Frontal cortex (tissue), 2 donors: ENCODE measurements around a stretch of chr4.

- RAMPAGE, long total RNA = no peak
Measured at GRCh38 chr4:185699984-185700530, 111.9 kb downstream of the SORBS2 start.

GRCh38 chr4:185773131-185773918, 38.7 kb downstream of the SORBS2 start:
- RAMPAGE, long total RNA = no peak

DNA sequence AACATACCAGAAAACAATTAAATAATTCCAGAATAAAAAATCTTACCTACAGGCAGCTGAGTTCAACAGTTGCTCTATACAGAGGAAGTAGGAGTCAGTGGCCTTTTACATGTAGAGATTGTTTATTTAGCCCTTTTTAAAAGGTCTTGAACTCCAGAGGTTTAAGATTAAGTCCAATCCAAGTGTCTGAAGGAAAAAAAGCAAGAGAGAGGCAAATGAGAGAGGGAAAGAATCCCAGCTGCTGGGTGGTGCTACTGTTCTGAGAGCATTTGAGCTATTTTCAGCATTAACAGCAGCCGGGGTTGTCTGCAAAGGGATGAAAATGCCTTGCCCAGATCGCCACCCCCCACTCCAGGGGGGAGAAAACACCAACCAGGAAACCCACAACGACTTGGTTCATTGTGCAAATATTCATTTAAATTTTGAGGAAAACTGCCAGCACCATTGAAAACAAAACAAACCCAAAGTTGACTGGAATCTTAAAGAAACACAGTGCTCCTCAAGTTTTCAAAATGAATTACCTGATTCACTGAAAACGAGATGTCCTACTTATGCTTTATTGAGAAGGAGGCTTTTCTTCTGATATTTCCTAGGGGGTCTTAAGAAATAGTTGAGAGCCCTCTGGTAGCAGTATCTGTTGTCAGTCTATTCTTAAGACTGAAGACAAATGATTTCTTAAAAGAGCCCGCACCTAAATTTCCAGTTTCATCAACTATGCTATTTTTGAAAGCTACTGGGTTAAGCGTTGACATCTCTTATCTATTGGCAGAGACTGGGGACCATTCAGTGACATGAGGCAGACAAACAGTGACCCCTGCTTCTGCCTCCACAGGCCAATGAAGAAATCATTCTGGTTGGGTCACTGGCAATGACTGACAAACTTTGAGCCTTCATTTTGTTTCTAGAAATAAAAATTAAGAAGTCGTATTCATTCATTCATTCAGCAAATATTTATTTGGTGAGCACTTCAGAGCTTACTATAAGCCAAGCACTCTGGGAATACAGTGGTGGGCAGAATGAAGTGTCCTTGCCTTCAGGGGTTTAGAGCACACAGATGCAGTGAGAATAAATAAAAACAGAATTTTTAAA, 36.5 kb downstream of the SORBS2 start:
- RAMPAGE, long total RNA = no peak

DNA sequence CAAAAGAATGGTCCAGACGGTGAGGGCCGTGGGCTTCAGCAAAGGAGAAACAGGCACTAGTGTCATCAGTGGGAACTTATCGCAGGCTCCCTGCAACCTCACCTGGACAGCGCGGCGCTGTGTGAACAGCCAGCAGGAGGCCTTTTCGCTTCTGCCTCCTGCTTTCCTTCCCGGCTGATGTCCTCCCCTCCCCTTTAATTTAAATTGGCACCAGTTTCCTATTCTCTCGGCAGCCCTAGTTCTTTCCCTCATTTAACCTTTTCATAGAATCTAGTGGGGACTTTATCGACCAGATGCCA, 8.1 kb upstream of the SORBS2 start:
- RAMPAGE, long total RNA = no peak

DNA sequence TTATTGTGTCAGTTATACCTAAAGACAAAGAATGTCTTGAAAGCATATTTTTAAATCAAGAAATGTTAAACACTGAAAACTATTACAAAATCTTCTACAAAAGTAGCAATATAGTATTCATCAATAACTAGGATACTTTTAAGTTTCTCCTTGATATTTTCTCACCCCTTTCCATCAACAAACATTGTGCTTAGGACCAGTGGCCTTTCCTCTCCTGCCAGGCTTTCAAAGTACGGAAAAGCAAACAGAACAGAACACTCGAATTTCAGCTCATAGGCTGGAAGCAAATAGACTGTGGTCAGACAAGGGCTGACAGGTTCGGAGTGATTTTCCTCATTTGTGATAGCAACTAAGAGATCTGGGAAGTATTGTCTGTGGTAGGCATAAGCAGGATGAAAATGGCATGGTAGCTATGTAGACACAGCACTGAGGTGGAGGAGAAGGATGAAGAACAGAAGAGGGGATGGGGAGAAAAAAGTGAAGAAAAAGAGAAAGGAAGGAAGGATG, 68.6 kb upstream of the SORBS2 start:
- RAMPAGE, long total RNA = no peak

DNA sequence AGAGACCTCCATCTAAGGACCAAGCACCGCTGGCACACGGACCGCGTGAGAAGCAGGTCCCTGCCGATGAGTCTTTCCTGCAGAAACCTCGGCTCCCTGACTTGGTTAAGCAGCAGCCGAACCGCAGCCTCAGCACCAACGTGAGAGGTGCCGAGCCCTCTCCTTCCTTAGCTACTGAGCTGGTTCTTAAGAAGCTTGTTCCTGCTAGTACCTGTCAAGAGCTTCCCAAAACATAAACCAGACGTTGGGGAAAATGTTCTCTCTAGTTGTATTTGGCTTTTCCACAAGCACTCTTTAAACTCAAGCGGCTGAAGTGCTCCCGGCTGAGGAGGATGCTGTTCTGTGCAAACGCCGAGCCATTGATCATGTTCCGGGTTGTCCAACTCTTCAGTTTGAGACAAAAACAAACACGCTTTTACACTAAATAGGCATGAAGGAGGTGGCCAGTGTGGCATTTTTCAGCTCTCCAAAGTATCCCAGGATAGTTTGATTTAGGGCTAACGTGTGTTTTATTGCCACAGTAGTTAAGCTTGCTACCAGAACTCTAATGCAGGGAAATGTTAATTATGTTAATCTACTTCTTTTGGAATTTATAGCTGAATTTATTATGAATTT, 29.2 kb upstream of the TLR3 start:
- RAMPAGE, long total RNA = no peak

- RAMPAGE, long total RNA = no peak
Measured at GRCh38 chr4:186104071-186105231, 35.5 kb downstream of the TLR3 start.

- RAMPAGE, long total RNA = no peak
Measured at GRCh38 chr4:186215748-186216561, 11.4 kb upstream of the KLKB1 start.

GRCh38 chr4:186616821-186617369, 61.5 kb upstream of the MTNR1A start:
- RAMPAGE, long total RNA = no peak

- RAMPAGE, long total RNA = no peak
Measured at GRCh38 chr4:186666039-186666827, 57.4 kb downstream of the FAT1 start.

DNA sequence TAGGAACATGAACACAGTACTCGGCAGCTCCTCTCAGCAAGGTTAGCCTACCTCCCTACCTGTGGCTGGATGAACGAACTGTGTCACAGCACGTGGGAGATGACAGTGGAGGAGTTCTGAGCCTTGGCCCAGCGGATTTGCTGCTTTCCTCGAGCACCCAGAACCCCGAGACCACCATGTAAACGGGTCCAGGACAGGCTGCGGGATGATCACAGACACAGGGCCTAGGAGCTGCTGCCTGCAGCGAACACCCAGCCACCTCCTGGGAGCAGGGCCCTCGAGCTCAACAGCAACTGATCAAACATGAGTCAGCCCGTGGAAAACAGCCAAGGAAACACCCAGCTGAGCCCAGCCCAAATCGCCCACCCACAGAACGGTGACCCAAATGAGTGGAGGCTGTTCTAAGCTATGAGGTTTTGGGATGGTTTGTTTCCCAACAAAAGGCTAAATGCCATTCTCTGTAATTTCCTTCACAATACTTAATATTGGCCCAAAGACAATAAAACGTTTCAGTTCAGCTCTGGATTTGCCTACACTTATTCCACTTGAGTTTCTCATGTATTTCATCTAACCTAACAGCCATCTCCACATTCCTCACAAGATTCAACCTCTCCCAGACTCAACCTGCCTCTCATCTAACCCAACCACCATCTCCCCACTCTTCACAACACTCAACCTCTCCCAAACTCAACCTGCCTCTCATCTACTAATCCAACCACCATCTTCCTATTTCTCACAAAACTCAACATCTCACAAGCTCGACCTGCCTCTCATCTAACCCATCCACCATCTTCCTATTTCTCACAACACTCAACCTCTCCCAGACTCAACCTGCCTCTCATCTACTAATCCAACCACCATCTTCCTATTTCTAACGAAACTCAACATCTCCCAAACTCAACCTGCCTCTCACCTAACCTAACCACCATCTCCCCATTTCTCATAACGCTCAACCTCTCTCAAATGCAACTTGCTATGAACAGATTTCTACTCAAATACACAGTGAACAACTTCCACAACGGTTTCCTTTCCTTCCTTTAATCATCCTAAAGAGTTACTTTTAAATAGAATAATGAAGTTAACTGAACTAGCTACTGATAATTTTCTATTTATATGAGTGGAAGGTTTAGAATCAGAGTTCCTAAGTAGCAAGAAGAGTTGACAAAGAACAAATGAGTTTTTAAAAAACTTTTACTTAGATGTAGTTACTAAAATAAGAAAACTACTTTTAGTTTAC, 29.9 kb downstream of the FAT1 start:
- RAMPAGE, long total RNA = no peak

DNA sequence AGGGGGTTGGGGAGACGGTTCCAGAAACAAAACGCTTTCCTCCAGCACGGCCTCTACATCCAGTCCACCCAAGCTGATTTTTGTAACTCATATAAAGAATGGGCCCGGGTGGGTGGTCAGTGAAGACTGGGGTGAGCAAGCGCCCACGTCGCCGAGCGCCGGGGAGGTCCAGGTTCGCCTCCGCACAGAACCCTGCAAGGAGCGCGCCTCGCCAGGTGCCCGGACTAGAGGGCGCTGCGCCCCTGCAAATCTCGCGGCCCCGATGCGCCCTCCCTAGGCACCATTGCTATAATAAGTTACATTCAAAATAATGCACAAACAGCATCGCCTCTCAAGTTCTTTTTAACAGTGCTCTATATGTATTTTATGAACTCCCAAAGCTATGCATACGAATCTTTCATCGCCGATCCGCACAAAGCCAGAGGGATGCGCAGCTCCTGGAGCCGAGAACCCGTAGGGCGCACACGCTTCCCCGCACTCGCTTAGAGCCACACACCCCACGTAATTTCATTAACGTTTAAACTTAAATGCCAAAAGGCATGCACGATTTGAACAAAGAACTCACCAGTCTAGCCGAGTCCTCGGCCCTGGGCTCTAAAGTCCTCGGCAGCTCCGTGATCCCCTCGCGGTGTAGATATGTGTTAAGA, 2.3 kb upstream of the FAT1 start:
- RAMPAGE, long total RNA = no peak

GRCh38 chr4:186735941-186736289, 12.3 kb upstream of the FAT1 start:
- RAMPAGE, long total RNA = no peak

- RAMPAGE, long total RNA = no peak
Measured at GRCh38 chr4:186755803-186756359, 32.2 kb upstream of the FAT1 start.

- RAMPAGE, long total RNA = no peak
Measured at GRCh38 chr4:186839429-186840062, 115.9 kb upstream of the FAT1 start.

- RAMPAGE, long total RNA = no peak
Measured at GRCh38 chr4:186919233-186919992, 195.8 kb upstream of the FAT1 start.

DNA sequence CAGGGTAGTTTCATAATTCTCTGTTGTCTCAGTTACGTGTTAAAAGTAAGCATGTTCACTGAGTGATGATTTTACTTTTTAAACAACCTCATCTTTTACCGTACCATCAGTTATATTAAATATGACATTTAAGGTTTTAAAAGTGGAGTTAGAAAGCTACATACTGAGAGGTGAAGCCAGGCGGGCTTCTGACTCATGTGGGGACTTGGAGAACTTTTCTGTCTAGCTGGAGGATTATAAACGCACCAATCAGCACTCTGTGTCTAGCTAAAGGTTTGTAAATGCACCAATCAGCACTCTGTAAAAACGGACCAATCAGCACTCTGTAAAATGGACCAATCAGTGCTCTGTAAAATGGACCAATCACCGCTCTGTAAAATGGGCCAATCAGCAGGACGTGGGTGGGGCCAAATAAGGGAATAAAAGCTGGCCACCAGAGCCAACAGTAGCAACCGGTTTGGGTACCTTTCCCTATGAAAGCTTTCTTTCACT, 320.8 kb downstream of the TRIML1 start:
- RAMPAGE, long total RNA = no peak

GRCh38 chr4:188960198-188960668, 821.0 kb downstream of the TRIML1 start:
- RAMPAGE, long total RNA = no peak

- RAMPAGE, long total RNA = no peak
Measured at GRCh38 chr4:189002488-189002931, 863.3 kb downstream of the TRIML1 start.

DNA sequence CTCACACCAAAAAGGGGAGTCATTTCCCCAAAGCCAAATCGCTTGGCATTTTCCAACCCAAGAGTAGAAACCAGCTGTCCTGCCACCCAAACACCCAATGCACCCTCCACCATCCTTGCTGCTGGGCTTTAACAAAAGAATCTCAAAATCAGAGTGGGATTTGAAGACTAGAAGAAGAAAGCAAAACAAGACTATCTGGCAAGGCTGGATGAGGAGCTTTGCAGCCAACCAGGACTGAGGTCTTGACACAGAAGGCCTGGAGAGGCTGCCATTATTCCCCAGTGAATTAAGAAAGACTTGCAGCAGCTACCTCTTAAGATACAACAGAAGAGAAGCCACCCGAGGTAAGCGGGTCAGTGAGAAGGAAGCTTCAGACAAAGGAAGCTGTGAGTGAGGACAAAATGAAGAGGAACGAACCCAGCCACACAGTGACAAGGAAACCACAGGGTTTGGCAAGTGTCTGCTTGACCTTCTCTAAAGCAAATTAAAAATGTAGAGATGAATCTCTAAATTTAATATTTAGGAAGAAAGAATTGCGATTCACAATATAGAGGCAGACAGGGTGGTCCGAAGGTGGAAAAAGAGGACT, 281.9 kb upstream of the FRG1 start:
- RAMPAGE, long total RNA = no peak